GM23338 (cell line): ENCODE results near the genes REPS2, BCLAF3, EIF1AX and RPS6KA3.

DNA sequence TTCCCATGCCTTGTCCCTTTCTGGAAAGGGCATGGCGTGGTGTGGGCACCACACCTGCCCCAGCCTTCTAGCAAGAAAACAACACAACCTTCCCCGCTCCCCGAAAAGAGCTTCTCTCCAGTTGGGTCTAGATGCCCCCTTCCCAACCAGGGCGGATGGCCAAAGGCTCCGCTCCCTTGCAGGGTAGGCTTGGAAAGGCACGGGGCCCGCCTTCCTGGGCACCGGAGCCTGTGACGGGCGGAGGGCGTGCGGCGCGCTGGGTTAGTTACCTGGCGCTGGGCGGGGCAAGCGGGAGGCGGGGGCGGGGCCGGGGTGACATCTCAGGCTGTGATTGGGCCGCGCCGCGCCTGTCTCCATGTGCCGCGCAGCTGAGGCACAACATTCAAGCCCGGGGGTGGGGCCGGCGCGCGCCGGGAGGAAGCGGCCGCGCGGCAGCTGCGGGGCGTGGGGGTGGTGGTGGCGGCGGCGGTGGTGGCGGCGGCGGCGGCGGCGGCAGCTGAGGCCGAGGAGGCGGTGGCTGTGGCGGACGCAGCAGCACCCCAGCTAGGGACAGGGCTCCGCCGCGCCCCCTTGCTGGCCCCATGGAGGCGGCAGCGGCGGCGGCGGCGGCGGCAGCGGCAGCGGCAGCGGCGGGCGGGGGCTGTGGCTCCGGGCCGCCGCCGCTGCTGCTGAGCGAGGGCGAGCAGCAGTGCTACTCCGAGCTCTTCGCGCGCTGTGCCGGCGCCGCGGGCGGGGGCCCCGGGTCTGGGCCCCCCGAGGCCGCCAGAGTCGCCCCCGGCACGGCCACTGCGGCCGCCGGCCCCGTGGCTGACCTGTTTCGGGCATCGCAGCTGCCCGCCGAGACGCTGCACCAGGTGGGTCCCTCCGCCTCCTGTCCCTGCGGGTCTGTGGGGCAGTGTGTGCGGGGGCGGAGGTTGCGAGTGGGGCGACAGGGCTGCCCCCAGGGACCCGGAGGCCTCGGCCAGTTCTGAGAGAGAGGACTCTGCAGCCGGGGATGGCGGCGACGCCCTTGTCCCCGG is at the start of gene REPS2:
REPS2 (plus strand) TSS at position 378 of the 1,019 bp plus-strand sequence.
- PRO-cap, result bidirectional peak, plus-strand start at position 381 of the sequence, minus-strand start at position 235 of the sequence
- RAMPAGE, long total RNA, result no peak

- PRO-cap, result no peak
- RAMPAGE, long total RNA, result no peak
Observed at GRCh38 chrX:17632948-17633306, 104.4 kb upstream of the SCML1 start.

DNA sequence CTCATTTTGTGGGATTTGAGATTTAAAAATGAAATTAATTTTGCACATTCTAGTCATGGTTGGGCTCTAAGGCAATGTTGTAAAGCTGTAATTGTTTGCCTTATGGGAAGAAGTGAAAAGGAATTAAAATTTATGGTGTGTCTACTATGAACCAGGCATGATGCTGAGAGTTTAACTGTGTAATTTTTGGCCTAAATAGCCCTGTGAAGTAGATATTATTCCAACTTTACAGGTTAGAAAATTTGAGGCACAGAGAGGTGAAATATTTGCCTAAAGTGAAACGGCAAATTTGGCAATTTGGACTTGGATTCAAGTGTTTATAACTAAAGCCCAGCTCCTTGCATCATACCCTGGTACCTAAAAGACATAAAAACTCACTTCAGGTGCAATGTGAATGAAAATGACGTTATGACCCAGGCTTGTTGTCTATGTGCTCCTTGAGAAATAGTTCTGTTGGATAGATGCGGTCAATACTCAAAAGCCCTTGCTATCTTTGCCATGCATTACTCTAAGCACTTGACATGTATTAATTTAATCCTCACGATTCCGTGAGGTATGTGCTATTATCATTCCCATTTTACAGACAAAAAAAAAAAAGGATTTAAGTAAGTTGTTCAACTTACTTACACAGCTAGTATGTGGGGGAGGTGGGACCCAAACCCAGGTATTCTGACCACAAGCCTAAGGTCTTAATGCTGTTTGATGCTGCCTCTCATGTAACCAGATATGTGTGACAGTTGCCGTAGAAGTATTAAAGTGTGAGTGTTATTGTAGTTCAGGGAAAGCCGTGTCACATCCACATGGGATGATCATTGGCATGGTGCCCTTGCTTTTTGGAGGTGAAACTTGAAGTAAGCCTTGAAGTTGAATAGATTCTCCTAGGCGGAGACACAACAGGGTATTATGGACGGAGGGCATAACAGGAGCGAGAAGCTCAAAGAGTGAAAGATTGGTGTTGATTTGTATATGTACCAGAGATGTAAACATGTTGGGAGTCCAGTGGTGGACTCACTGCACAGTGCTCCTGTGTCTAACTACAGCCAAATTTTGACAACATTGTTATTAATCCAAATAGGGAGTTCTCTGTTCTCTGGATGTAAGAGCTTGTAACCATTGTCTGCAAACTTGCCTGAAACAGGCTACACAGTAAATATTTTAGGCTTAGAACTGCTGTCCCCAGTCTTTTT is 3.0 kb downstream of the SCML1 start:
- PRO-cap, result no peak
- RAMPAGE, long total RNA, result no peak

DNA sequence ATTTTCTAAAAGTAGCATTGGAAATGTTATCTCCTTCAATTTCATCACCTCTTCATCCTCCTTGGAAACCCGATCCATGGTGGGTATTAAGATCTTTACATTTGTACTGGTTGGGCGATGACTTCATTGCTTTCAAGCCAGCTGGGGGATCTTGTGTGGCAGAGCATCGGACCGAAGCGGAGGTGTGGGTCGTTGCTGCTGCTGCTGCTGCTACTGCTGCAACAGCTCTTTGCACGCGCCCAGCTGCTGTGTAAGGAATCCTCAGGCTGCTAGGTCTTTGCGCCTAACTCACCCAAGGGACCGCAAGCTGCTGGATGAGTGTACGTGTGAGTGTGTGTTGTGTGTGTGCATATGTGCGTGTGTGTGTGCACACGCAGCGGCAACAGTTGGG is 882 bp upstream of the CDKL5 start:
- PRO-cap, result bidirectional peak, plus-strand start at position 149 of the sequence, minus-strand start at position 252 of the sequence
- RAMPAGE, long total RNA, result no peak

- PRO-cap, result no peak
- RAMPAGE, long total RNA, result no peak
Observed at GRCh38 chrX:19678757-19679435, 163.6 kb upstream of the MAP3K15 start.

GRCh38 chrX:19751840-19752427 is 135.5 kb downstream of the SH3KBP1 start:
- PRO-cap, result no peak
- RAMPAGE, long total RNA, result no peak

DNA sequence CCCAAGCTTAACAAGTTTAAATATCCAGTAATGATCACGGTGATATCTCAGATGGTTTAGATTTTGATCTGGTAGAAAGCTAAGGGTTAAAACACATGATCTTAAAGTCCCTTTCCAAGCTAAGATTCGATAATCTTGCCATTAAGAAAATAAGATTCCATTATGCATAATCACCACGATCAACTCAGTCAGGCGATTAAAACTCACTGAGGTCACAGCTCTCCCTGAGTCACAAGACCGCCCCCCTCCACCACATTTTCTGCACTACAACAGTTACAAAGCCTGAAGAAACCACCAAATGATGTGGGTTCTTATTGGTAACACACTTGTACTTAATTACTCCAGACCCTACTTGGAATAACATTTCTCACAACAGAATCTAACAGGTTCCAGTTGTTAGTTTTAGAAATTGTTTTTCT is 62.8 kb downstream of the SH3KBP1 start:
- PRO-cap, result no peak
- RAMPAGE, long total RNA, result no peak

DNA sequence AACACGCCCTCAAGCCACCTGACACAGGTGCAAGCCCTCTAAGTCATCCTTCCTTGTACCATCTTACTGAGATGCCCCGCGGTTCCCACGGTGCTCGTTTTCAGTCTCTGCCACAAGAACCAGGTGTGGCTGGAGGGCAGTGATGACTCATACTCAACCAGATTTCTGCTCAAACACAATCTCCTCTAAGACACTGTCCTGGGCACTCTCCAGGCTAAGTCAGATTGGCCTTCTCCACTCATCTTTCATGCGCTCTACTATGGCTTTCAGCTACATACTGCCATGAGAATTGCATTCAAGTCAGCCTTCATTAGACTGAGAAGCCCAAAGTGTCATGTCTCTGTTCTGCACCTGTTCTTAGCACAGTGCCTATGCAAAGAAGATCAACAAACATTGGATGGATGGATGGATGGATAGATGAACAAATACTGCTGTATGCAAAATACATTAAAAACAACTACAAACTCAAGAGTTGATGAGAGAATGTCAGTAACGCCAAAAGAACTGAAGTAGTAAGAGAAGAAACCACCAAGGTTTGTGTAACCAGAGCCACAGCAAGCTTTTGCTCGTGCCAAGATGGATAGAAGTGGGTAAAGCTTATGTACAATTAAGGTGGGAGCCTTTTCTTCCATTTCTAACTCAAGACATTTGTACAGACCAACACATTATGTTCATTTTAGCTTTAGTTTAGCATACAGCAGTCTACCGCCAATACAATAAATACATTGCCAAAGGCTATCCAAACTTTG is 3.3 kb downstream of the SH3KBP1 start:
- PRO-cap, result no peak
- RAMPAGE, long total RNA, result no peak

DNA sequence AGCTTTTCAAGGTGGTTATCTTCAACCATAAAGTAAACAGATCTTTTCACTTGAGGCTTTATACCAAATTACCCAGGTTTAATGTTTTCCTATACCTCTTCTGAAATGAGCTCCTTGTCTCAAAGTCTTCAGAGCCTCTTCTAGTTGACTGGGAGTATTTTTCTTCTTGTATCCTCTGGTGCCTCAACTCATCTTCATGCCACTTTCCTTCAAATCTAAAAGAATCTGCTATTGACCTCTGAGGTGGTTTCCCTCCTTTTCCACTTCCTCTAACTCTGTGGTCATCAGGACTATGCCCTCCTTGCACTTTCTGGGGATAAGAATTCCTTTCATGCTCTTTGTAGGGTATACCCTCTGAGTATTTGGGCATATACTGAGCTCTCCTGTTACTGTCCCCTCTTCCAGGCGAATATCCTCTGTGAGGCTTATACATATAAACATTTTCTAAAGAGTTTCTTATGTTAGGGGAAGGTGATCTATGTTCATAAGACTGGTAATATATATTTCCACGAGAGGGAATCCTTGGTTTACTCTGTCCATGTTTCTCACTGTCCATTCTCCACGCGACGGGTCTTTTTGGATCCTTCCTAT is 24.8 kb downstream of the BCLAF3 start:
- PRO-cap, result no peak
- RAMPAGE, long total RNA, result no peak

GRCh38 chrX:19990667-19991426 is at the start of gene BCLAF3:
TSS of gene BCLAF3 (minus strand) at chrX:19991061.
- PRO-cap, result unidirectional peak, minus-strand start at chrX:19990802; bidirectional peak, plus-strand start at chrX:19991345, minus-strand start at chrX:19990999
- RAMPAGE, long total RNA, result no peak

DNA sequence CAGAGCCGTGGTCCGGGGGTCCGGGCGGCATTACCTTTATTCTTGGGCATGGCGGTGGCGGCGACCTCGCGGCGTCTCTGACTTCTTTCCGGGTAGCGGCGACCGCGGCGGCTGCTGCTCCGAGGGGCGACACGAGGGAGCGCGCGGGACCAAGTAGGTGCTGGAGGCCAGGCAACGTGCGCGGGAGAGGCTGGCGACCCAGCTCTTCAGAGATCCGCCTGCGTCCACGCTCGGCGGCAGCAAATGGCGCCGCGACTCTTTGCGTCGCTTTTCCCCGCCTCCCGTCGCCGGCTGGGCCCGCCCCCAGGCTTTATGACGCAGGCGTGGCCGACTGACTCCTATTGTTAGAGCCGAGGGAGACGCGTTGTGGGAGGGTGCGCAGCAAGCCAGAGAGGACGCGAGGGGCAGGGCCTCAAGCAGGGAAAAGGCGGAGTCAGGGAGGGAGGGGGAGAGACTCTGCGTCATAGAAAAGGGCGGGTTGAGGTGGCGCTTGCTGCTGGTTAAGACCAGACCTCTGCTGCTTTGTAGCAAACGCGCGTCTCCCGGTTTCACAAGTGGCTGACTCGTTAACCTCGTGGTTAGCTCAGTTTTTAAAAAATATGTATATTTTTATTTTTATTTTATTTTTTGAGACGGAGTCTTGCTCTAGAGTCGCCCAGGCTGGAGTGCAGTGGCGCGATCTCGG is at the start of gene EIF1AX:
EIF1AX (minus strand) TSS at position 248 of the 685 bp plus-strand sequence.
- PRO-cap, result bidirectional peak, plus-strand start at position 30 of the sequence, minus-strand start outside the sequence; bidirectional peak, plus-strand start at position 530 of the sequence, minus-strand start at position 244 of the sequence
- RAMPAGE, long total RNA, result start-site peak on the minus strand centred at position 221 of the sequence, 72 bp wide, 1,683 and 101 reads in 2 replicates

- PRO-cap, result no peak
- RAMPAGE, long total RNA, result no peak
Observed at GRCh38 chrX:20205997-20206404, 60.7 kb downstream of the RPS6KA3 start.

GRCh38 chrX:20251101-20251476 is 15.6 kb downstream of the RPS6KA3 start:
- PRO-cap, result no peak
- RAMPAGE, long total RNA, result no peak

DNA sequence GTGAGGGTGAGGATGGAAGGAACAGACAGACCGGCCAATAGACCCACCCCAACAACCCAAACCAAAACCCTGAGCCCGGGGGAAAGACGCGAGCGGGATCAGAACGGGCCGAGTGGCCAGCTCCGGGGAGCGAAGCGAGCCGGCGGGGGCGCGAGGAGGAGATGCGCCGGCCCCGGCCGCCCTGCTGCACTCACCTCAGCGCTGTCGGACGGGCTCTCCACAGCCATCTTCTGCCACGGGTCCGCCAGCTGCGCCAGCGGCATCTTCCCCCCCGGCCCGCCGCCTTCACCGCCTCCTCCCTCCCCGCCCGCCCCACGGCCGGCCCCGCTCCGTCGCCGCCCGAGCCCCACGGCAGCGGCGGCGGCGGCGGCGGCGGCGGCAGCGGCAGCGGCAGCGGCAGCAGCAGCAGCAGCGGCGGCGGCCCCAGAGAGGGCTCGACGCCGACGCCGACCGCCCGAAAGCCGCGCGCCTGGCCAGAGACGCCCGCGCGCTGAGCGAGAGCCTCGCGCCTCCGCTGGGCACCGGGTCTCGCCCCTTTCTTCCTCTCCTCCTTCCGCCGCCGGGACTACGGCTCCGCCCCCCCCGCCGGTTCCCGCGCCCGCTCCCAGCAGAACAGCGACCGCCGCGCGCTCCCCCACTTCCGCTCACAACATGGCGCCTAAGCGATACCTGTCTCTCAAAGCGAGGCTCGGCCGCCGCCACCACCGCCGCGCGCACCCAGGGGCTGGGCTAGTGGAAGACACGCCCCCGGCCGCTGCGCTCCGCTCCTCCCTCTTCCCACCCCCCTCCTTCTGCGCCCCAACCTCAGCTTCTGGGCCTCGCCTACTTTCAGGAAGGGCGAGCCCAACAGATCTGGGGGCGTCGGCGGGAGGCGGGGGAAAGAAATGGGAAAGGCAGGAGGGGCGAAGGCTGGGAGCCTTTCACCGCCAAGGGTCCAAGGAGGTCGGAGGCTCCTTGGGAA is at the start of gene RPS6KA3:
RPS6KA3 (minus strand) TSS at position 540 of the 961 bp plus-strand sequence.
- PRO-cap, result bidirectional peak, plus-strand start at position 220 of the sequence, minus-strand start at position 192 of the sequence; bidirectional peak, plus-strand start at position 916 of the sequence, minus-strand start at position 667 of the sequence
- RAMPAGE, long total RNA, result no peak

DNA sequence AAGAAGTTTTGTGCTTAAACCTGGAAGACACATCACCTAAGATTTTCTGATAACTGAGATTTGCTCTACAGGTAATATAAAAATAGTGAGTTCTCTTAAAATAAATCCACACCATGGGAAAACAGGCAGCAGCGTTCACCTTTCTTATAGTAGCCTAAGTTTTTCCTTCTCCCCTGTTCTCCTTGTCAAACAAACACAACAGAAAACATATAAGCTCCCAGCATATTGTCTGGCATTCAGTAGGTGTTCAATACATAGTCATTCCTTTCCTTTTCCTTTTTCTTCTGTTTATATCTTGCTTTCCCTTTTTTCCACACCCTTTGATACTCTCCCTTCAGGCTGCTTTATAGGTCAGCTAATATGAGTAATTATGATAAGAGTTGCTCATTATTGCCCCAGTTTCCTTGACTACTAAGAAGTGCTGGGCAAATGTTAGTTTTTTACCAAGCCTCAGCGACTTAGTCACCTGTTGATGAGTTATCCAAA is 111.3 kb upstream of the RPS6KA3 start:
- PRO-cap, result no peak
- RAMPAGE, long total RNA, result no peak

DNA sequence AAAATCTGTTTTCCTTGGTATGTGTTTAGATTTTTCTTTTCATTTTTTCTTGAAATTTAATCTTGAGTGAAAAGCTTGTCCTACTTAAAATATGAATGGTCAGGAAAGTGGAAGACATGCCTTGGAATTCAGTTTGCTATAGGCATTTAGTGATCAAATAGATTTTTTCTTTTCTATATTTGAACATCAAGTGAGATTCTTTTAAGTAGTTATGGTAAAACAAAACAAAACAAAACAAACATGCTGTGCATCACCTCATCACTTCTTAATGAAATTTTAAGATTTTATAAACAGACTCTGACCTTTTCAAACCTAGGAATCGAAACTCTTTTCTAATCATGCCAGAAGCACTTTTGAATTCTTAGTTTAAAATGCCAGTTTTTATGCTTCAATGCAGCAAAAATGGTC is 62.8 kb downstream of the CNKSR2 start:
- PRO-cap, result no peak
- RAMPAGE, long total RNA, result no peak

- PRO-cap, result no peak
- RAMPAGE, long total RNA, result no peak
Observed at GRCh38 chrX:21943566-21944183, 3.2 kb downstream of the SMS start.

DNA sequence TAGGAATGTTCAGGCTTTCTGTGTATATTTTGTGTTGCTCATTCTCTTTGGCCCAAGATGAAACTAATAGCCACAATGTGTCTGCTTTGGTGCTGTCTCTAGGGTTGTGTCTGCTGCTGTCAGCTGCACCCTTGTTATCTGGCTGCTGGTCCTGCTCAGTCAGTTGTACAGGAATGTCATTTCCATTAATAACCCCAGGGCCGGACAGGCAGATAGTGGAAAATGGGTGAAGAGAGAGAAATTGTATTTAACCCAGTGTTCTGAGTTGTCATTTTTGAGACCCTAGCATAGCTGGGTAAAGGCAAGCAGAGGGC is 115.1 kb downstream of the PHEX start:
- PRO-cap, result no peak
- RAMPAGE, long total RNA, result no peak

DNA sequence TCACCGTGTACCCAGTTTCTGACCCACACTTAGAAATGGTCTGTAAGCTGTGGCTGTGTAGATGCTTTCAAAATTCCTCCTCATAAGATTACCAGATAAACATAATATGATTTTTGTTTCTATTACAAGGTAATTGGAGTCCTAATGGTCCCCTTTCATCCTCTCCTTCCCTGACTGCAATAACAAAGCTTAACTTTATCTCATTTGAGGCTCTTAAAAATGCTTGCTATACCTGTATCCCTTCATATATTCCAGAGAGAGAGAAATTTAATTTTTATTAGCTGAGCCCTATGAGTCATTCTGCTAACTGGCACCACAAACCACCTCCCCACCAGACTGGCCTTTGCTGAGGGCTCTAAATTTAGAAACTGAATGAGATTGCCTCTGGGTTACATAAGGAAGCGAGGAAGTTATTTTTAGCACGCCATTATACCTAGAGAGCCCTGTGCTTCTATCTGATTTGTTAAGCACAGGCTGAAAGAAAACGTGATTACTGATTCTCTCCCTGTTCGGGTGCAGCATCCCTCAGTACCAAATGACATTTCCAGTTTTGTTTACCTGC is 27.4 kb downstream of the CBLL2 start:
- PRO-cap, result no peak
- RAMPAGE, long total RNA, result no peak

GRCh38 chrX:23667070-23667393 is 261 bp upstream of the PRDX4 start:
- PRO-cap, result bidirectional peak, plus-strand start at chrX:23667524, minus-strand start at chrX:23667304
- RAMPAGE, long total RNA, result no peak